Frontal cortex (tissue), 2 donors: ENCODE measurements around a stretch of chr6.

- RAMPAGE, long total RNA: no peak
Measured at GRCh38 chr6:139278096-139278401, 13.7 kb downstream of the TXLNB start.

GRCh38 chr6:139372357-139372635 lies 2.2 kb downstream of the CITED2 start:
- RAMPAGE, long total RNA: no peak

DNA sequence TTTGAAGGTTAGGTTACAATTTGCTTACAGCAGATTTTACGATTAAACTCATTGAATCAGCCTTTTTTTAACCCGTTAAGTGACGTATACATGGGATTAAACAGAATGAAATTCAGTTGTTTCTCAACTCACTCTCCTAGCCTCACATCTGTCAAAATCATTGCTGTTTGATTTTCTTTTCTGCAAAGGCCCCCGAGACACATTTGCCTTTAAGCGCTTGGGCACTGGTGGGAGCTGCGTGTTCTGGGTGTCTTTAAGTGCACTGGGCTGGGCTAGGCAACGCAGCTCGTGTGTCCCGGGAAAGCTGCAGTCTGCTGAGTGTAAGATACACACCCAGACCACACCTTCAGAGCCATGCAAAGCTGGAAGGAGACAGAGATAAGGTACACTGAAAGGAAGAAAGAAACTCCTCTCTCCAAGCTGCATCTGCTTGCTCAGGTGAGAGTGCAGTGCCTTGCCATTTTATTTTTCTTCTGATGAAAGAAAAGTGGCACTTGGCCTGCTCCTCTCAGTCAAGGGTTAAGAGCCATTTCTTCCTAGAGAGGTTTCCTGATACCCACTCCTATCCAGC lies 159.6 kb upstream of the CITED2 start:
- RAMPAGE, long total RNA: no peak

DNA sequence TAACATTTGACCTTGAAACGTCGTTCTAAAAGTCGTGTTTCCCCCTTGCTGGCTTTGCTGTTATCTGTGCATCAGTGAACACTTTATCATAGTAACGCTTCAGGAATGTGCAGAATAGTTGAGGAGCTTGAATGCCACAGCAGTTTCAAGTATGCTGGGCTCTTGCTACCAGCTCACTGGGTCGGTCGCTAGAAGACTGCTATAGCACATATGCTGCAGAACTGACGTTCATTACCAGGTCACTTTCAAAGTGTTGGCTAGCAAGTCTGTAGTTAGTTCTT lies 334.5 kb upstream of the CITED2 start:
- RAMPAGE, long total RNA: no peak

DNA sequence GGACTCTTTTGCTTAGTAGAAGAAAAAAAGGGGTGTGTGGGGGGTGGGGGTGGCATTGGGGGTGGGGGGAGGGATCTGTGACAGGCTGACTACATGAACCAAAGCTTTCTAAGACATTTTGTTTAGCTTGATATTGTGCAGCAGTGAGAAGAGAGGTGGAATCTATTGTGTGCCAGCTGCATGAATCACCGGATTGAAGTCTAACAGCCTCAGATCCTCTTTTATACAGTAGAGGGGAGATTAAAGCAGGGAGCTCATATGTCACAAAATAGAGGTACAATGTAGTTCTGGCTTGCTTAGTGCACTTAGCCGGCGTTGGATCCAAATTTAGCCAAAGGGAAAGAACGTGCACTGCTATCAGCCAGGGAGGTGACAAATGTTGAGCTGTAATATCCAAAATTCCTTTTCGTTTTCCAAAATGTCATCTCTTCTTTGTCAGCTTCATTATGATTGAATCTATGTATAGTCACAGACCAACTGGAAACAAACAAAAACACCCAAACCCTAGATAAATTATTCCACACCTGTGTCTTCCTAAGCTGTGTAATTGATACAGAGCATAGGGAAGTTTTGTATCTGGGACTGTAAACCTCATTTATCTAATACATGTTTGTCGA lies 404.3 kb upstream of the CITED2 start:
- RAMPAGE, long total RNA: no peak

- RAMPAGE, long total RNA: no peak
Measured at GRCh38 chr6:139833516-139834150, 459.2 kb upstream of the CITED2 start.

GRCh38 chr6:139943418-139943734 lies 568.9 kb upstream of the CITED2 start:
- RAMPAGE, long total RNA: no peak

GRCh38 chr6:139981806-139982186 lies 607.3 kb upstream of the CITED2 start:
- RAMPAGE, long total RNA: no peak

DNA sequence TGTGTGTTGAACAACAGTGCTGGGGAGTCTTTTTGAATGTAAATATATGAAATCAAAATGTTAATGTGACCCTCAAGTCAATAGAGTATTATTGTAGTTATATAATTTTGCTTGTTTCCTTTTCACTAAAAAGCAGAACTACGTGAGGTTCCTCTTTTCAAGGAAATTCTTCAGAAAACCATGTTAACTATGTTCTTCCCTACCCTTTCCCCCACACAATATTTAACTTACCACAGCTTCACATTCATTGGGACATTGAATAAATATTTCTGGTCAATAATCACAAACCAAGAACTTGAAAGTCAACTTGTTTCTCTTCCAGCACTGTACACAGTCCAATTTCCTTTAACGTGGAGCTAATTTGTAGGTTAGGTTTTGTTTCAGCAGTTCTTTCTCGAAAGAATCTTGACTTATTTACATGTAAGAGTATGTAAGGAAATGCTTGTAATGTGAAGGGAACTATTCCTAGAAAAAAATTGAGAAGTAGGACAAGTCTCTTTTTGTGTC lies 946.0 kb upstream of the CITED2 start:
- RAMPAGE, long total RNA: no peak

DNA sequence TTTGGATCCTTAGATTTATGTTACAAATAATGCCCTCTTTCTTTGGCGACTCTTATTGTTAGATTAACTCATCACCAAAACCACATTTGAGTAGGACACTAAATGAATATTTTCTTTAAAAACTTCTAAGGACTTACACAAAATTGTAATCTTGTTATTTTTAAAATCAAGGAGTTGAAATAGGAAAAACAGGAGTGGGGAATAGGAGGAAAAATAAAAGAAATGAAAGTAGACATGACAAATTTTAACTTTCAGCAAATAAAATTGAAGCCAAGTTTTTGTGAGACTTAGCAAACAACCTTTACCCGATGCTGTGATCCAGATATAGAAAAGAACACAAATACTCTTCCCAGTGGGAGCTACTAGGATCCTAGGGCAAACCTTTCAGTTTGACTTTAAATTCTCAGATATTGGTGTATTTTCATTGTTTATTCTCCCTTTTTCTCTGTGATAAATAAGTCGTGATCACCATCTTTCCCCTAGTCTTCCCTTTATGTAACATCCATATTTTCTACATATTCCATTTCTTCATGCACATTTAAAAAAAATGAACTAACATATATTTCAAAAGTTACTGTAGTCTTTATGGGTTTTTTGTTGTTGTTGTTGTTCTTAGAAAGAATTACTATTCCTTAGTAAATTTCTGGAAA lies 968.7 kb upstream of the CITED2 start:
- RAMPAGE, long total RNA: no peak

DNA sequence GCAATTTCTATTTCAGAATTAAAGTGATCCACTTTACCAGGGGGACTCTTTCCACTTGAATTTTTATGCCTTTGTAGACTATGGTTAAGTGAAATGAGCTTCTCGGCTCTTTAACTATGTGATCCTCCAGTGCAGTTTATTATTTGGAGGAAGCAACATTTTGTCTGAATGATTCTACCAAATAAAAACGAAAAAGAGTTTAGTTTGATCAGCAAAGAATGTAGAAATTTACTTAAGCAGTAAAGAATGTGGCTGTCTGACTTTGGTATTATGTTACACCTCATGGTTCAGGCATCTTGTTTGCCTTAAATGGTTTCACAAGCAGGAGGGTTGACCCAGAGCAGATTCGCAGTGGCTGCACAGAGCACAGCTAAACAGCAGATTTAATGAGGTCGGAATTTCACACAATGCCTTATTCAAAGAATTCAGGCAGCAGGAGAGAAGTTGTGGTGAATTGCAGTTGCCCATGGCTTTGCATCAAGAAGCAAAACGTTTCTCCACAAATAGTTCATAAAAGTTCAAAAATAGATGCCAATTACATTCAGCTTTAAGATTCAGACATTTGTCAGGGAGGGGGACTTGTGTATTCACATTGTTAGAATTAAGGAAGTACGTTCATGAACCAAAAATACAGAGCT lies 1163.3 kb upstream of the CITED2 start:
- RAMPAGE, long total RNA: no peak

- RAMPAGE, long total RNA: no peak
Measured at GRCh38 chr6:141402908-141403651, 729.6 kb upstream of the GJE1 start.

GRCh38 chr6:141552437-141553056 lies 580.2 kb upstream of the GJE1 start:
- RAMPAGE, long total RNA: no peak

DNA sequence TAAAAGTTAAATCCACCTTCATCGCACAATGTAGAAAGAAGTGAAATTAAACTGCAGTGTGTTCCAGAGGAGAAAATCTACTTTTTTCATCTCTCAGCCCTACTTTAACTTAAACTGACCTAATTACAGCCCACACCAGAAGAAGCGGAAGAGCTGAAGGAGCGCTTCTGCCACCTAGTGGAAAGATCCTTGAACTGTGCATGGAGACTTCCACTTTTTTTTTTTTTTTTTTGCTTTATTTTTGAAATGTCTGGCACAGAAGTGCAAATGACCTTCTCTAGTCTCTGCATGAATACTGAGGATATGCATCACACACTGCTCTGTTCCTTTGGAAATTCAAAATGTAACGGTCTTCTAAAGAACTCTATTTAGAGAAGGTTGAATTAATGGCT lies 569.9 kb upstream of the GJE1 start:
- RAMPAGE, long total RNA: no peak

GRCh38 chr6:142184338-142184874 lies 37.3 kb downstream of the VTA1 start:
- RAMPAGE, long total RNA: no peak

DNA sequence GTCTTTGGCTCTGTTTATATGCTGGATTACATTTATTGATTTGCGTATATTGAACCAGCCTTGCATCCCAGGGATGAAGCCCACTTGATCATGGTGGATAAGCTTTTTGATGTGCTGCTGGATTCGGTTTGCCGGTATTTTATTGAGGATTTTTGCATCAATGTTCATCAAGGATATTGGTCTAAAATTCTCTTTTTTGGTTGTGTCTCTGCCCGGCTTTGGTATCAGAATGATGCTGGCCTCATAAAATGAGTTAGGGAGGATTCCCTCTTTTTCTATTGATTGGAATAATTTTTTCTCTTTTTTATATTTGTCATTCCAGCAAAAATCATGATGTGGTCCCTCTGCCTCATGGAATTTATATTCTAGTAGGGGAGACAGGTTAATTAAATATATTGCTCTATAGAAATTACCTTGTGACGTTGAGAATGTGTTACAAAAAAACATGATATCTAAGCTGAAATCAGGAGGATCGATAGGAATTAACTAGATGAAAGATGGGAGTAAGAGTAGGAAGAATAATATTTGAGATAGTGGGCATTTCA lies 122.7 kb downstream of the ADGRG6 start:
- RAMPAGE, long total RNA: no peak

DNA sequence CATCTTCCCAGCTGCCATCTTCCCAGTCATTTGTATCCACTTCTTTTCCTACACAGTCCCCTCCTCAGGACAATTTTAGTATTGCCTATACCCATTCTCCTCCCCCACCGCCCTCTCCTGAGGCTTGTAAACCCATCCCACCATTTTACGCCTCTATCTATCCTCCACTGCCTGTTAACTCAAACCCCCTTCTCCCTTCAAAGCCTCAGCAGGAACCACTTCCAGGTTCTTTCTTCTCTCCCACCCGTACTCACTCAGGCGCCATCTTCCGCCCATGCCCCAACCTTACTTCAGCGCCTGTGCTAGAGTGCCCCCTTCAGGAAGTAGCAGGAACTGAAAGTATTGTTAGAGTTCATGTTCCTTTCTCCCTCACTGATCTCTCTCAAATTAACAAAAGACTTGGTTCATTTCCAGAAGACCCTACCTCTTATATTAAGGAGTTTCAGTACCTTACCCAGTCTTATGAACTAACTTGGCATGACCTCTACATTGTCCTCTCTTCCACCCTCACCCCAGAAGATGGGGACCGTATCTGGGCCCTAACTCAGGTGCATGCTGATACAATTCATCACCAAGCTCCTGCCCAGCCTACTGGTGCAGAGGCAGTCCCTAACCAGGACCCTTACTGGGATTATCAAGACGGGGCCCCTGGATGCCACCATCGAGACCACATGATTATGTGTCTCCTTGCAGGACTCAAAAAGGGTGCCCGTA lies 236.1 kb downstream of the ADGRG6 start:
- RAMPAGE, long total RNA: no peak

DNA sequence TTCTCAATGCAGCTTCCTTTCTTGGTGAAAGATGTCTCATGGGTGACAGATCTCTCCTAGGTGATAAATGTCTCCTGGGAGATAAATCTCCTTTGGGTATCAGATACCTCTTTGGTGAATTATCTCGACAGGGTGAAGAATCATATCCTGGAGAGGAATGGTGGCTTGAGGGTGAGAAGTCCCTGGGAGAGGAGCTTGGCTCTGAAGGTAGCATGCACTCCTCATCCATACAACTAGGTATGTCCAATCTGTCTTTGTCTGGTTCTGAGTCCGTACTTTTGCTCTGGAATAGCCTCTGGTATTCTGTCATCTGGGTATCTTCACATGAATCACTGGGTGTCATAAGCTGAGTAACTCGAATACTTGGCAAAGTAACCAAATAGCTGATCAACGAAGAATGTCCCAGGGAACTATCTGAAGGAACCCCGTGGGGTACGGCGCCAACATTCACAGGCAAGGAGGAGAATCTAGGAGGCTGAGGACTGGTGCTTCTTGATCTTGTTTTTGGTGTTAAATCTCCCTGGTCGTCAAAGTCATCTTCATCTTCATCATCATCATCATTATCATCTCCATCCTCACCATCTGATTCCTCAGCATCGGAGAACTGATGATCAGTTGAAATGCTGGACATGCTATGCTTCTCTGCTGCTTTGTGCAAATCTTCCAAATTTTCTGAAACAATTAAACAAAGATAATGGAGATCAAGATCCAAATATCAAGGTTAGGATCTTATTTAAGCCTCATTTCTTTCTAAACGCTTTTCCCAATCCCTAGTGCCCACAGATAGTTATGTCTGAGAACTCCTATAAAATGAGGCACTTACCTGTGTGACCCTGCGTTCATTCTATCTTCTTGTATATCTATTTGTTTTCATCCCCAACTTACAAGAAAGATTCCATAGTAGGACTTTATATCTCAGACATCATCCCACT lies 184.7 kb downstream of the HIVEP2 start:
- RAMPAGE, long total RNA: no peak

DNA sequence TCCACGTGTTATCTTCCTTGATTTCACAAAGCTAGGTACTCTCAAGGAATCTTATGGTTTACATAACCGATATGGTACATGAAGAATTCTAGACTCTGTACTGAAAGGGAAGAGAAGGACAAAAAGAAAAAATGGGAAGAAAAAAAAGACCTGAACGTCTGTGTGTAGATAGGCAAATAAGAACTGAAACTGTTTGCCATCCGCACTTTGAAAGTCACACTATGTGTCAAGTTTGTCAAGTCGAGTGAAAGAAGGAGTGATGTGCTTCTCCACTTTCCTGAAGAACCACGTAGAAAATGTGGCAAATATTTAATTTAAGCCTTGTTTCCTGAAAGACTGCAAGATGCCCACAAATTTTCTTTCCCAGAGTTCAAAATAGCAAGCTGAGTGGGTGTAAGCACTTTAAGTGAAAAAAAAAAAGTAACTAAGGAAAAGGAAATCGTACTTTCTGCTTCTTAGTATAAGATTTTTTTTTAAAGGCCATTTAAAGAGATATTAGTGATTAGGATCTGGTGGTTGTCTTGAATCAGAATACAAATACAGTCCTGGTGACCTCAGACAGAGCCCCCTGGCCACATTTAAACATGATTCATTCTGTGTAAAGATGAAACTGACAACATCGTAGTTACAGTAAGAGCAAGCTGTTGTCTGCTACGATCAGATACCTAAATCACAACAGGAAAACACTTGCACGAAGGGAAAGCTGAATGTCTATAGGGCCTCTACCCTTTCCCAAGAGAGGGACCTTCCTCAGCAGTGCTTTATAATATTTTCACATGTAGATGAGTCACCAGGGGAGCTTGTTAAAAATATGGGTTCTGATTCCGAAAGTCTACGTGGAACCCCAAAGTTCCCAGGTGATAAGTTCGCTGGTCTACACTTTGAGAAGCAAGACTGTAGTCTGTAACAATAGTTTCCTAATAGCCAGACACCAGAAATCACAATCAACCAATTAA lies 102.4 kb downstream of the HIVEP2 start:
- RAMPAGE, long total RNA: no peak

- RAMPAGE, long total RNA: no peak
Measured at GRCh38 chr6:142900297-142901556, 44.2 kb downstream of the HIVEP2 start.